GM12892 (cell line): Measurements from ENCODE around the gene ESX1.

DNA sequence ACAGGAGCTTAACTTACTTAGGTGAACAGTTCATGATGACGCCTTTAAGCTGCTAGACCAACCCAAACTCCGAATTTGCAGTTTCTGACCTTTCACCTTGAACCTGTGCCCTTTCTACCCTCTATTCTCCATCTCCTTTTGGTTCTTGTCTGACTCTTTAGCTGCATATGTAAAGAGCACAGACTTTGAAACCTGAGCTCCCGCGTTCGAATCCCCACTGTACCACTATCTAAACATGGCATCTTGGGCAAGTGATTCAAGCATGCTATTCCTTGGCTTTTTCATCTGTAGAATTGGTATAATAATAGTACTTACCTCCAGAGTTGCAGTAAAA is 398 bp upstream of the SLC25A53 start:
- RRBS: no CpG with 5 or more reads among the region's 5 CpGs

DNA sequence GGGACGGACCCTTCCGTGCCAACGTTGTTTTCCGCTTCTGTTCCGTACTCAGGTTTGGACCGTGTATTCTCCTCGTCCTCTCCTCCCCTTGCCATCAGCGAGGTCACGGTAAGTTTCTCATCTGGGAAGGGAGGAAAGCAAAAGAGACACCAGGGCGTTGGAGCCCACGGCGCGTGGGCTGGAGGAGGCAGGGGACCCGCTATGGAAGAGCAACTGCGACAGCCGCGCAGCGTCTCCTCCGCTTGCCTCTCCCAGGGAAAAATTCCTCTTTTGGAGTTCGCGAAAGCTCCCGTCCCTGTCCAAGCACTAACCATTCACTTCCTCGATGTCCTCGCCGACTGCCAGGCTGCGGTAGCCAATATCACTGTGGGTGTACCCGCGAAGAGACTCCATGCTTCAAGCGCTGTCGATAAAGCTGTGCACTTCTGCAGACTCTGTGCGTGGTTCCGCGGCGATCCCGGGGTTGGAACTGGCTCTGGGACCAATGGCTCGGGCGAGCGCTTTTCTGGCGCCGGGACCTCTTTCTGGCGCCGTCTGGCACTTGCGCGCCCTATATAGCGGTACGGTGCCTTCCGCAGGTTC is at the start of gene ESX1:
TSS of gene ESX1 (minus strand) at position 477 of the 582 bp plus-strand sequence.
- RRBS: 58% methylated on average over 6 of the region's 47 CpGs

DNA sequence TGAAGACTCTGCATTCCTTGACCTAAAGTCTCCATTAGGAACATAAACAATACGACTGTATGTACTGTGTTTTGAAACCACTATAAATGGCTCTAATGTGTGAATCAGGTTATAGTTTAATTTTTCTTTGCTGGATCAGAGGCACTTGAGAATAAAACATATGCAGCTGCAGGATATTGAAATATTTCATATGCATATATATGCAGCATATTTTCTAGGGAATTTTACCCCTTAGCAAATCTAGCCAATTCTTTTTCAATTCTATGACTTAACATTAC is 187.6 kb downstream of the IL1RAPL2 start:
- RRBS: no CpG with 5 or more reads among the region's 1 CpG

DNA sequence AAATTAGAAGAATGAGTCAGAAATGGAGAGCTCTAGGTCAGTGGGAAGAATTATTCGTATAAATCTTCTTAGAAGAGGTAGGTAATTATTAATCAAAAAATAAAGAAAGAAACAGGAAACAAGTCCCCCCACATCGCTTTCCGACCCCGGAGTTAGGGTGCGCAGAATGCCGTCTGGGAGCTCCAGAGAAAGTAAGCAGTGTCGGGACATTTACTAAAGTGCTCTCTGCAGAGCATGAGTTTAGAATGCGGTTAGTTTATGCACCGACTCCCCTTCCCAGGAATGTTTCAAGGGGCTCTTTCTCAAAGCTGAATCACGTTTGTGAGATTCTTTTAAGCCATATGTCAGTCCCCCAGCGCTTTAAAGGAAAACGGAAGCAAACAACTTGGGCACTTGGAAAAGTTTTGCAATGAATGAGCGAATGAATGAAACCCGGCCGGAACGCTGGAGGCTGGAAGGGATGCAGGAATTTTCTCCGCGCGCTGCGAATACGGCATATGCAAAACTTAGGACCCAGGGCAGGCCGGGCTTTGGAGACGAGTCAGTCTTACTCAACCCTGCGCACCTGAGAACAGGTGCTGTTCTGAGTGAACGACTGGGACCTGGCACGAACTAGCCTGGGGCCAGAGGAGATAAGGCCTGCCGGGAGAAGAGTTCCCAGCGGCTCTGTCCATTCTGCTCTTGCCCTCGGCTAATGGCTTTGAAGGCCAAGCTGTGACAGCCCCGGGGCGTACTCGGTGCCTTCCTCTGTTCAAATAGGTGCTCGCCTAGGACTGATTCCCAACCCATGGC is 900 bp upstream of the NRK start:
- RRBS: 63% methylated on average over 5 of the region's 33 CpGs

DNA sequence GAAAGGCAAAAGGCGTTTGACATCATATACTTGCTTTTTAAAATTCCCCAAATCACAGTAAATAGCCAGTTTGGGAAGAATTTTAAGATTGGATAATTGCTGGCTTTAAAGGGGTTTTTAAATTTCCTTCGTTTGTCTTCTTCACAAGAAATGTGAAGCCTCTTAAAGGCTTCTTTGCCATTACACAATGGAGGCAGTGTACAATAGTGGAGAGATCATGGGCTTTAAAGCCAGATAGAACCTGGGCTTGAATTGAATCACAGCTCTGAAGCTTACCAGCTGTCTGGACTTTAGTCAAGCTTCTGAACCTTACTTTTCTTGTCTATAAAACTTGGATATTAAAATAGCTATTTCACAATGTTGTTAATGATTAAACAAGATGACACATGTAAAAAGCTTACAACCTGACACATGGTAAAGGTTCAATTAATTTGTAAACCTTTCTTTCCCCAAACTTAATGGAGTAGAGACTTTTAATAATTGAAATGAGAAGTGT is 21.9 kb upstream of the TBC1D8B start:
- RRBS: no CpG with 5 or more reads among the region's 2 CpGs

DNA sequence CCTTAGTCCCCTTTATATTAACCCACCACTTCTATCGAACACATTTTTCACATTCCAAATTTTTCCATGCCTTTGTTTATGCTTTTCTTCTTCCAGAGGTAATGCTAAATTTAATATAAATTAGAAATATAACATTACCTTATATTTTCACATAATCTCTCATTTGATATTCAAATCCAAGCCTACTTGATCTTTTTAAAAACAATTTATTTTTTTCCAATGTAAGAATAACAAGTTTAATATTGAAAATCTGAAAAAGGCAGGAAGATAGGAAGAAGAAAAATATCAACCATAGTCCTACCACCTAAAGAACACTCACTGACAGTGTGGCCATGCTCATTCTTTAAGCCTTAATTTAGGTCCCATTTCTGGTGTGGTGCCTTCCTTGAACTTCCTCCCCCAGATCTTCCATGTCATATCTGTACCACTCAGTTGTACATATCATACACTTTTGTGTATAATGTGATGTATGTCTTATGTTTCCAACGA is 20.4 kb downstream of the CLDN2 start:
- RRBS: no CpG with 5 or more reads among the region's 2 CpGs

DNA sequence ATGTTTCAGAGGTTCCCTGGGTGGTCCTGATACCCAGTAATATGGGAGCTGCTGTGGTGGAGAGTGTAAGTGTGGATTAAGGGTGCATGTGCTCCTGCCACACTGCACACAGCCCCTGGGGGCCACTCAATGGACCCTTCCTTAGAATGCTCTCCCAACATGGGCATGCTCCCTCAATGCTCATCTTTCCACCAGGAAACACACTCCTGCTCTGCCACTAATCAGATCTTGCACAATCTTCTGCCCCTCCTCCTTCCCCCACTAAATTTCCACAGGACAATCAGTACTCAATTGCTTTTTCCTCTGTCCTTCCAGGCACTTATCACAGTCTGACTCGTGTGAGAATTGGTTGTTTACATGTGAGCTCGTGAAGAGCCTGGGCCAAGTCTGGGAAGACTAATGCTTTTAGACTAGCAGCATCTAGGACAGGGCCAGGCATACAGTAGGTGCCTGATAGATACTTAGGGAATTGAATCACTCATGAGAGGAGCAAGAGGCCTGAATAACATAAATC is 54.8 kb downstream of the PRPS1 start:
- RRBS: no CpG with 5 or more reads among the region's 2 CpGs

- RRBS: no CpG with 5 or more reads among the region's 5 CpGs
Observed at GRCh38 chrX:107713863-107714271, 61.7 kb downstream of the TSC22D3 start.

- RRBS: no CpG with 5 or more reads among the region's 3 CpGs
Observed at GRCh38 chrX:107715096-107715394, 60.5 kb downstream of the TSC22D3 start.

GRCh38 chrX:107724377-107724943 is 51.1 kb downstream of the TSC22D3 start:
- RRBS: no CpG with 5 or more reads among the region's 7 CpGs

DNA sequence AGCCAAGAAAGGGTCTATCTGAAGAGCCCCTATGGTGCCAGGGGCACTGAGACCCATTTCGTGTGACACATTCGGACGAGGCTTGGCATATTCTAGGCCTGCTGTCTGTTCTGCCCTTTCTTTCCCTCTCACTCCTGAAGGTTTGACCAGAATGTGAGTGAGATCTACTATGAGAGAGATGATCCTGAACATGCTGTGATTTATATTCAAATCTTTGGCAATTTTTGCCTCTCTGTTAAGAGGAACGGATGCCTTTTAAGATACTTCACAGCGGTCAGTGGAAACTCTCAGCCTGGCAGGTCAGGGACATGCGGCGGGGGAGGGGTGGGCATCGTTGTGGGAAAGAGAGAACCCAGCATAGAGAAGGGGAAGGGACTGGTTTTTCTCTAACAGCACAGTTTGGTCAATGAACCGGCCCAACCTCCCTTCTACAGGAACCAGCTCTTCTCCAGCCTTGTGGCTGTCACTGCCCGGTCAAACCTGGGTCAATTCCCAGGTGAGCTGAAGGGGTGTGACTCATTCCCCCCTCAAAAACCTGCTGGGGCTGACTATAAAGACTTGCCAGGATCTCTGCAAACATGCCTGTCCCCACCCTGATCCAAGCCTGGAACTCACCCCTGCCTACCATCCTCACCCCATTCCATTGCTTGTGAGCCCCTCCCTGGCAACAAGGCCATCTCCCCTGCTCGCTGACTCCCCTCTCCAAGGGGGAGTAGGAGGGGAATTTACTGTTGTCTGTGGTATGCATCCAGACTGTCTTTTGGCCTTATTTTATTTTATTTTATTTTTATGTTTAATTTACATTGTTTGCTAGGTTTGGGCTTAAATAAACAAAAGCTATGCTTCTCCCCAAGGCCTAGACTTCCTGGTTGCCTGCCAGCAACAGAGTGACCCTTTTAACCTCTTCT is 49.8 kb downstream of the TSC22D3 start:
- RRBS: 34% methylated on average over 2 of the region's 11 CpGs

GRCh38 chrX:107729237-107730084 is 46.1 kb downstream of the TSC22D3 start:
- RRBS: no CpG with 5 or more reads among the region's 9 CpGs

GRCh38 chrX:107738529-107739244 is 36.9 kb downstream of the TSC22D3 start:
- RRBS: 76% methylated on average over 5 of the region's 12 CpGs

- RRBS: no CpG with 5 or more reads among the region's 16 CpGs
Observed at GRCh38 chrX:107741247-107742315, 34.0 kb downstream of the TSC22D3 start.

- RRBS: no CpG with 5 or more reads among the region's 6 CpGs
Observed at GRCh38 chrX:107747497-107748430, 27.8 kb downstream of the TSC22D3 start.

- RRBS: no CpG with 5 or more reads among the region's 3 CpGs
Observed at GRCh38 chrX:107761447-107761932, 14.1 kb downstream of the TSC22D3 start.

DNA sequence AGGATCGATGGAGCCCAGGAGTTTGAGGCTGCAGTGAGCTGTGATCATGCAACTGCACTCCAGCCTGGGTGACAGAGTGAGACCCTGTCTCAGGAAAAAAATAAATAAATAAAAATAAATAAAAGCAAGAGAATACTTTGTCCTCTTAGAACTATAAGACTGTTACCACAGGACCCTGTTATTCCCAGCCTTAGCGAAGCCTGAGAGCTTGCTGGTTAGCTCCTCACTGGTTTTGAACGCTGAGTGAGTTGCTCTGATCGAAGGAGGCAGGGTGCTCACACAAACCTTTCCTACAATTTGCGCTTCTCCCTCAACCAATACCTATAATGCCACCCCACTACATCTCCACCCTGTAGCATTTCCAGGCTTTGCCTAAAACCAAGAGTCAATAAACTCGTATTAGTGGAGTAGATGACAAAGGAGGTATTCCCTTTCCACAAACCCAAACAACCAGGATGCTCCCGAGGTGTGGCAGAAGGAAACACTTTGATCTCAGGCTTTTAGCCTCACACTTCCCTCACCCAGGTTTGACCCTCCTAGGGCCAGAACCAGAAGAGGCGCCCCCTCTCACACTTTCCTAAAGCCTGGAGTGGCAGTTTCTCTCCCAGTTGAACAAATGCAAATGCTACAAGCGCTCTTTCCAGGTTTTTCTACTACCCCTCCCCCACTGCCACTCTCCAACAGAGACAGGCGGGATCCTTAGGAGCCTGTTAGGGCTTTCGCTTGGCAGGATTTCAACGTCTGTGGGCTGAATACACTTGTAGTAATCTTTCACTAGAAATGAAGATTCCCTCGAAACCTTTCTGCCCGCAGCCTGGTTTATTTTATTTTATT is 2.6 kb downstream of the TSC22D3 start:
- RRBS: no CpG with 5 or more reads among the region's 14 CpGs

GRCh38 chrX:107927359-107928084 is 54.6 kb downstream of the TEX13B start:
- RRBS: no CpG with 5 or more reads among the region's 3 CpGs

DNA sequence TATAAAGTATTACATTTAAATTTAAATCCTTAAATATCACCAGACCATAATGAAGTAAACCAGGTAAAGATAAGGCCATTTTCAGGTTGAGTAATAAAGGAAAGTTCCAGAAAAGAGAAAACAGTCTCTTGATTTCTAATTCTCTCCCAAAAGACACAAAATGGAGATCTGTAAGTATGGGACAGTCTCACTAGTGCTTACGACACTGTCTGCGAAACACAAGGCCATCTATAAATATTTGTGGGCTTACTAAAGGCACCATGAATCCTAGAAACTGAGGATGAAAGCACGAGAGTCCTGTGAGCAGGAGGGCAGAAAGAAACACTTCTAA is 943 bp downstream of the PSMD10 start:
- RRBS: no CpG with 5 or more reads among the region's 3 CpGs

GRCh38 chrX:108158987-108159456 is 67.4 kb downstream of the ATG4A start:
- RRBS: no CpG with 5 or more reads among the region's 4 CpGs